Mesangial cell (primary cell): ENCODE measurements around the gene GARIN3.

GRCh38 chr5:154816321-154817182 is 33.9 kb downstream of the FAXDC2 start:
- RAMPAGE, long total RNA, result no peak

DNA sequence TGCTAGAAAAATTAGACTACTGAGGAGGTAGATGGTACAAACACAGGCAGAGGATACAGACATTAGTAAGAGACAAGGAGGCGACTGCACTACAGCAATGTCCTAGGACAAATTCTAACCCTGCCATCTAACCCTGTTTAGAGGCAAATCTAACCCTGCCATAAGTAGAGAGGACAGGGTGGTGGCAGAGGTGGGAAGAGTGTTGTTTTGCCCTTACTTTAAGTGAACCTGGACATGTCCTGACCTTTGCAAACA is 276 bp downstream of the FAXDC2 start:
- RAMPAGE, long total RNA, result no peak

DNA sequence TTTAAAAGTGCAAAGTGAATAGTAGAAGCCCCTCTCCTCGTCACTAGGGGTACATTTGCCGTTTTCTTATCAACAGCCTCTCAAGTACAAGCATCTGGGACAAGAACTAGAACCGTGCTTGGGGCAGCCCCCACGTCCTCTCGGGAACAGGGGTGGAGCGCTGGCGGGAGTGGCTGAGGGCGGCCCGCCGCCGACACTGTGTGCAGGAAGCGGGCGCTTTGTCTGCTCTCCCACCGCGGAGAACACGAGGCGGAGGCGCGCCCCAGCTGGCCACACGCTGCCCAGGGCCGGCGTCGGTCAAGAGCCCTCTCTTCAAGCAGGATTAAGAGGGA is 1.1 kb upstream of the CNOT8 start:
- RAMPAGE, long total RNA, result no peak

- RAMPAGE, long total RNA, result no peak
These were observed 37.2 kb downstream of the CNOT8 start for GRCh38 chr5:154895597-154895986.

DNA sequence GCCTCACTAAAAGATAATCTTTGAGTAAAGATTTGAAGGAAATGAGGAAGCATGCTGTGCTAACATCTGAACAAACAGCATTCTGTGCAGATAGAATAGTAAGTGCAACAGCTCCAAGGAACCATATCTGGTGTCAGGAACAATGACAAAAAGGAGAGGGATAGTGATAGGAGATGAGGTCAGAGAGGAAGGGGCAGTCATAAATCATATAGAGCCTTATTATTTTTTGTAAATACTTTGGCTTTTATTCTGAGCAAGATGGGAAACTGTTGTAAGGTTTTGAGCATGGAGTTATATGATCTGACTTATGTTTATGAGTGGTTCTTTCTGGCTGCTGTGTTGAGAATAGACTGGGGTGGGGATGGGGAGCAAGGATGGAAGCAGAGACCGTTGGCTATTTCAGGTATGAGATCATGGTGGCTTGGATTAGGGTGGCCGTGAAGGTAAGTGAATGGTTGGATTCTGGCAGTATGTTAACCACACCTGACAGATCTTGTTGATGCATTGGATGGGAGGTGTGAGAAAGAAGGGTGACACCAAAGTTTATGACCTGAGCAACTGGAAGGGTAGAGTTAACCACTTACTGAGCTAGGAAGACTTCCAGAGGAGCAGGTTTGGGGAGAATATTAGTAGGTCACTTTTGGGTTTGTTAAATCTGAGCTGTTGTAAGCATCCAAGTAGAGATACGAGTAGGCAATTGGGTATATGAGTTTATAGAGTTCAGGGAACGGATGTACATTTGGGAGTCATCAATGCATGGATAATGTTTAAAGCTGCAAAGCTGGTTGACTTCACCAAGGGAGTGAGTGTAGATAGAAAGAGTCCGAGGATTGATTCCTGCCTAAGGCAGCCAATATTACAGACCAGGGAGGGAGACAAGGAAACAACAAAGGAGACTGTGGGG is 4.2 kb downstream of the MRPL22 start:
- RAMPAGE, long total RNA, result no peak

GRCh38 chr5:157025030-157025818 is 33.7 kb downstream of the HAVCR1 start:
- RAMPAGE, long total RNA, result no peak

GRCh38 chr5:157166118-157166345 is at the start of gene GARIN3:
TSS of gene GARIN3 (minus strand) at chr5:157166264.
- RAMPAGE, long total RNA, result no peak

- RAMPAGE, long total RNA, result no peak
These were observed 5.9 kb downstream of the ITK start for GRCh38 chr5:157186108-157187439.

- RAMPAGE, long total RNA, result no peak
These were observed 16.5 kb downstream of the ITK start for GRCh38 chr5:157197075-157197682.

DNA sequence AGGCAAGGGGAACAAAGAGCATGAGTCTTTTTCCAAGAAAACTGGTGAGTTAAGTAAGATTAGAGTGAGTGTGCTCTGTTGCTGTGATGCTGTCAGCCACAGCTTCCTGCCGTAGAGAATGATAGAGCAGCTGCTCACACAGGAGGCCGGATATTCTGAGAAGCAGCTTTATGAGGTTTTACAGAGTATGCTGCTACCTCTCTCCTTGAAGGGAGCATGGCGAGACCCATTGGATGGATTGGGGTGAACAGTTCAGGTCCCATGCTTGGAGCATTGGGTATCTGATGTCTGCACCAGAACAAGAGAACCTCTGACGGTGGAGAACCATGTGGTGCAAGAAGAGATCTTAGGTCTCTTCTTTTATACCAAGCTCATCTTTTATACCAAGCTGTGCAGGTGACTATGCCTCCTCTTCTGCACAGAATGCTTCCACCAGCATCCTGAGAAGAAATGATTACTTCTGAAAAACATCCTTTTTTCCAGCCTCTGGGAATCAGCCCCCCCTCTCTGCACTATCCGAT is 12.7 kb upstream of the CYFIP2 start:
- RAMPAGE, long total RNA, result no peak

- RAMPAGE, long total RNA, result no peak
These were observed 28.1 kb upstream of the NIPAL4 start for GRCh38 chr5:157431970-157432313.

DNA sequence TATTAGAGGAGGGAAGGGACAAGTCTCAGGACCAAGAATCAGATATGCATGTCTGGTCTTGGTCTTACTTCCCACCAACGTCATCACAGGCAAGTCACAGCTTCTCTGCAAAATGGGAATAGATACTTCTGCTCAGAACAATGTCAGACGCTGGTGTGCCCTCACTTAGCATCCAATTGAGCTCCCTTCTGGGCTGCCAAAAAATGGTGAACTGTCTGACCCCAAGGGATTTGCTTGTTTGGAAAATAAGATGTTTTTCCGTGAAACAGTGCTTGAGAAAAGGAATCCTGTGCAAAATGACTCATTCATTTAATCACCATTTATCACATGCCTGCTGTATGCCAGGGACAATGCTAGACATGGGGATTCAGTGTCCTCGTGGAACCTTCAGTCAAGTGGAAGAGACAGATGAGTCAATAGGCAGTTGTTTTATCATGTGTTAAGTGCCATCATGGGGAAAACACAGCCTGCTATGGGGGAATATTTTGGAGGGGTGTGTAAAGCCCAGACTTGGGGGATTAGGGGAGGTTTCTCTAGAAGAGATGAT is 3.6 kb downstream of the NIPAL4 start:
- RAMPAGE, long total RNA, result no peak

DNA sequence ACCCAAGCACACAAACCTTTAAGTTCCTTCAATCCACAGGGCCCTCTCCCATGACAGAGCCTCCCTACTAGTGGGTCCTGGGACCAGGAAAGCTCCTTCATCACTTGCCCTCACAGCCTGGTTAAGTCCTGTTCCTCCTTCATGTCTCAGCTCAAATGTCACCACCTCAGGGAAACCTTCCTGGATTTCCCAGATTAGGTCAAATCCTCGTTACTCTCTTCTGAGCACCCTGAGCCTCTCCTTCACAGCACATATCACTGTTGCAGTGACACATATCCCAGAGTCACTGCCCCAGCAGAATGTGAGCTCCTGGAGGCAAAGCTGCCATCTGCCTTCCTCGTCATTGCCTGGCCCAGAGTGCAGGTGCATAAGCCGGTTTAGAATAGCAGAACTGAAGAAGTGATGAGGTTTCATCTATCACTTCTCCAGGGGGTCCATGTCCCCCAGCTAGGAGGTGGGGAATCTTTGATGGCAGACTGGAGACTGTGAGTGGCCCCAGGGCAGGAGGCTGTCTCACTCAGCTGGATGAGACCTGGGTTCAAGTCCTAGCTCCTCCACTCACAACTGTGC is 25.7 kb downstream of the NIPAL4 start:
- RAMPAGE, long total RNA, result no peak

GRCh38 chr5:157550049-157550627 is 25.4 kb downstream of the ADAM19 start:
- RAMPAGE, long total RNA, result no peak

GRCh38 chr5:157574958-157575591 is 500 bp downstream of the ADAM19 start:
- RAMPAGE, long total RNA, result no peak

GRCh38 chr5:157861166-157861635 is 2.3 kb upstream of the CLINT1 start:
- RAMPAGE, long total RNA, result no peak

DNA sequence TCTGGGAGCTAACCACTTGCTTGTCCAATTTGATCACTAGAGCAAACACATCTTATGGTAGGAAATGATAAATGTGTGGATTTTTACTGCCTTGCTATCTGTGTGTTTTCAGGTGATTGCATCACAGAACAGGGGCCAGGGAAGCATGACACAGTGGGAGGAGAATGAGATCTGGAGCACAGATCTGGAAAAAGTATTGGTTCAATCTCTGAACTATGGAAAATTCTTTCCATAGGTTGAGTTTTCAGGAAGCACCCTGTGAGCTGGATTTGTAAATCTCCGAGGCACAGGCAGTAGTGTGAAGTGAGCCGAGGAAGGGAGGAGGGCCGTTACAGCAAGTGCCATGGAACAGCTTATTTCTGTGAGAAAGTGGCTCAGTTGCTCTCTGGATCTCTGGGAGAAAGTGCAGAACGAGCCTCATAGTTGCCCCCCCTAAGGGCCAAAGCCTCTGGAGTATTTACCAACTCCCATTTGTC is 161.7 kb upstream of the CLINT1 start:
- RAMPAGE, long total RNA, result no peak

DNA sequence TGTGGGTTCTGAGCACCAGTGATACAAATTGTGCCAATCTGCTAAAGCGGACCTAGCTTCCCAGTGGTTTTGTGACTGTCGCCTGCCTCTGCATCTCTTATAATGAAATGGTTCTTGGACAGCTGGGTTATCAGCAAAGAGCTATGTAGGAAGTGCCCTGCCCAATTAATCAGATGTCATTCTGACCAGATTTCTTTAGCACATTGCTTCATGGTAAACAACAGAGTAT is 448.9 kb upstream of the CLINT1 start:
- RAMPAGE, long total RNA, result no peak

DNA sequence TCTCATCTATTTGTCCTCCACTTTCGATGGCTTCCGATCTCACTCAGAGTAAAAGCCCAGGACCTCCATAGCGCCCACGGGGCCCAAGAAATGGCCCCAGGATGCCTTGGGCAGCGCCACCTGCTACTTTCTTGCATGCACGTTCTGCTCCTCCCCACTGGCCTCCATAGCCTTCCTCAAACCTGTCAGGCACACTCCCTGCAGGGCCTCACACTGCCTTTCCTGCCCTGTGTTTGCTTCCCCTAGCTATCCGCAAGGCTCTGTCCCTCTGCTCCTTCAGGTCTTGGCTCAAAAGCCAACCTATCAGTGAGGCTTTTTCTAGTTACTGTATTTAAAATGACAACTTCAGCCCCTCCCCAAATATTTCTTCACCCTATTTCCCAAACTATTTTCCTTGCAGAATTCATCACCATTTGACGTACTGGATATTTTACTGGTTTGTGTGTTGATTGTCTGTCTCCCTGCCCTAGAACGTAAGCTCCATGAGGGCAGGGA is 127.0 kb downstream of the EBF1 start:
- RAMPAGE, long total RNA, result no peak

DNA sequence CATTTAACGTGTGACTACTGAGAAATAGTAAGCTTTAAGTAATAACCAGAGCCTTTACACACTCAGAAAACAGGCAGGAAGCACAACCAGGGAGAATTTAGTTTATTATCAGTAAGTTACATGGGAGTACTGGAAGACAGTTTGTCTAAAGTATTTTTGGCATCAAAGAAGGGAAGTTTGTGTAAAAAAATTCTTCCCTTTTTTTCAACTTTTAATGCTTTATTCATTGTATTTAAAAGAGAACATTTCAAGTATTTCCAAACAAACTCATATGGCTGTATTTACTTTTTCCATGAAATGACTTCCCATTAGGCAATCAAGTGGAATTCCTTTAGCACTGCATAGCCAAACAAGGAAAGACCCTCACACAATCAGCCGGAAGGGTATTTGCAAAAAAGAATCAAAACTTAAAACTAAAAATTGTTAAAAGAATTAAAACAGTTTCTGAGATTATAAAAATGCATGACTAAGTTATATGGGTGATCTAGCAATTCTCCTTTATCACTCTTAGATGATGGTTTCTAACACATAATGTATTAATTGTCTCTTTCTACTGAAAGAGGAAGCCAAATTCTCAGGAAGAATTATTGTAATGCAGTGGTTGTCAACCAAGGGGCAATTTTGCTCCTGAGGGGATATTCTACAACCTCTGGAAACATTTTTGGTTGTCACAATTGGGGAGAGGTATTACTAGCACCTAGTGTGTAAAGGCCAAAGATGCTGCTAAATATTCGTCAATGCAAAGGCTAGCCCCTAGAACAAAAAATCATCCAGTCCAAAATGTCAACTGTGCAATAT is 26.5 kb downstream of the RNF145 start:
- RAMPAGE, long total RNA, result no peak